Karpas-422 (cell line): ENCODE results near the genes GABARAPL1 and KLRC2.

- PRO-cap, result no peak
- RAMPAGE, long total RNA, result no peak
These were observed 49.6 kb downstream of the A2M start for GRCh38 chr12:9065897-9066683.

DNA sequence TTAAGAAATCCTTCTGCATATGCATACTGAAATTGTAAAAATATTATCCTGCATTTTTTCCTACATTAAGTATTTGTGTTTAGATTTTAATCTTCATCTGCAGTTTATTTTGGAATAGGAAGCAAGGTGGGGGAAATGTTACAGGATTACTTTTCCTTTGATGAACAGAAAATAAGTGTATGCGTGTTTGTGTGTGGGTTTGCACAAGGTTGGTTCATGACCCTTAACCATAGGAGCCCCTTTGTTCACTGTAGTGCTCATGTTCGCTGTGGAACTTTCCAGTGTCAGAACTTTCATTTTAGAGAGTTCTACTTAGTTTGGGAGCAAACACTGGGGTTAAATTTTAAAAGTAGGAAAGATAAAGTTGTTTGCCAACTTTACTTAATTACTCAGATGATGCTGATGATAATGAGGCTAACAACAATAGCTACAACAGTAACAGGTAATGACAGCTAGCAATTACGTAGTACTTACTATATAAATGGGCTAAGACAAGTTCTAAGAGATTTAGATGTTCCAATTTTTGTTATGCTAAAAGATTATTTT is 6.5 kb upstream of the A2M start:
- PRO-cap, result no peak
- RAMPAGE, long total RNA, result no peak

DNA sequence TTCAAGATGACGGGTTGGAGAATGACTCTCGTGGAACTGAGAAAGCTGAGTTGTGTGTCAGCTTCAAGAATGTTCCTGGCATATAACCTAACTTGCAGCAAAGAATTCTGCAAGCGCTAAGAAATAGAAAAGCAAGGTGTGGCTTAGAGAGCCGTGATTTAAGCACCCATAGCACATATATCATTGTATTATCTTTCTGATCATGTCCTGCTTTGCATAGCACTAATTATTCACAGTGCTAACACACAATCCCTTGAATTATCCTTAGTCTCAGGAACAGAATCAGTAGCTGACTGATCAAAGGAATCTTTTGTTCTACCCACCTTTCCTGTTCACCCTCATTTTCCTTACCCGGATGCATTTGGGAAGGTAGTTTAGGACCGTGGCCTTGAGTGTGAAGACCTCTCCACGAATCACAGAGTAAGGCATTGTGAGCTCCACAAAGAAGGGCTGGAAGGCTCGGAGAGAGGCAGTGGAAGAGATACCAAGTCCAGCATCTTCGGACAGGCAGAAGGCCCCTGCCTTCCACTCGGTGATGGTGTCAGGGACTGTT is 43.3 kb downstream of the PZP start:
- PRO-cap, result no peak
- RAMPAGE, long total RNA, result no peak

DNA sequence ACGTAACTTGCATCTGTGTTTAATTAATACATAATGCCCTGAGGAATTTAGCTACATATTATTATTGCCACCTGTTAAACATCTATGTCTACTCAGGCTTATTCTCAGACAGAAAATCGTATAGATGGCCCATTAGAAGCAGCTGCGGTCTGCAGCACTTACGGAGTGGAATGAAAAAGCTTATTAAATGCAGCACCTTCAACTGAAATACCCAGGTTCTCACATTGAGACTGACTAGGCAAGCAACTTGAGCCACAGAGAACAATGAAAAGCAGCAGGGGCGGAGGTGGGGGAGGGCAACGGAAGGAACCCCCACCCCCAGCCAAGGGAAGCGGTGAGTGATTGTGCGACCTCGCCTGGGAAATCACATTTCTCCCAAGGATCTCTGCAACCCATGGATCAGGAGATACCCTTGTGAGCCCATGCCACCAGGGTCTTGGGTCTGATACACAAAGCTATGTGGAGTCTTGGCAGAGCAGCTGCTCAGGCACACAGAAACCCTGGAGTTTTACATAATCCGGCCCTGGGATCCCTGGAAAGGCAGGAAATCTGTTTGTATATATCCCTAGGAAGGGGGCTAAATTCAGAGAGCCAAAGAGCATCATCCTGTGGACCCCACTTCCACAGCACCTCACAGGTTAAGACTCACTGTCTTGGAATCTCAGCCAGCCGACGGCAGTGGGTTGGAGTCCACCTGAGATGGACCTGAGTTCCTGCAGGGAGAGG is 38.1 kb downstream of the PZP start:
- PRO-cap, result no peak
- RAMPAGE, long total RNA, result no peak

GRCh38 chr12:9647787-9648780 is 21.4 kb upstream of the CLEC2D start:
- PRO-cap, result no peak
- RAMPAGE, long total RNA, result no peak

GRCh38 chr12:9649481-9650027 is 20.0 kb upstream of the CLEC2D start:
- PRO-cap, result bidirectional peak, plus-strand start at chr12:9649830, minus-strand start at chr12:9649625
- RAMPAGE, long total RNA, result no peak

DNA sequence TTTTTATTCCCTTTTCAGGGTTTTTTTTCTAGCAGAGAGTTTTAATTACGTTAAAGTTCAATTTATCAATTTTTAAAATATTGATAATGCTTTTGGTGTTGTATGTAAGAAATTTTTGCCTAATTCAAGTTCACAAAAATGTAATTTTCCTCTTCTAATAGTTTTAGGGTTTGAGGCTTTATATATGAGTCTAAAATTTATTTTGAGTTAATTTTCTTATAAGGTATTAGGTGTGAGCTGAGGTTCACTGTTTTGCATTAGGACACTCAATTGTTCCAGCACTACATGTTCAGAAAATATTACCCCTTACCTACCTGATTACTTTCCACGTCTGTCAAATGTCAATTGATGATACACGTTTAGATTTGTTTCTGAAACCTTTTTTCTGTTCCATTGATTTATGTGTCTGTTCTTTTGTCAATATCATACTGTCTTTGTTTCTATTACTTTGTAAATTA is 17.4 kb upstream of the CLEC2D start:
- PRO-cap, result no peak
- RAMPAGE, long total RNA, result no peak

- PRO-cap, result no peak
- RAMPAGE, long total RNA, result no peak
These were observed 2.4 kb downstream of the CLEC2D start for GRCh38 chr12:9671986-9672225.

DNA sequence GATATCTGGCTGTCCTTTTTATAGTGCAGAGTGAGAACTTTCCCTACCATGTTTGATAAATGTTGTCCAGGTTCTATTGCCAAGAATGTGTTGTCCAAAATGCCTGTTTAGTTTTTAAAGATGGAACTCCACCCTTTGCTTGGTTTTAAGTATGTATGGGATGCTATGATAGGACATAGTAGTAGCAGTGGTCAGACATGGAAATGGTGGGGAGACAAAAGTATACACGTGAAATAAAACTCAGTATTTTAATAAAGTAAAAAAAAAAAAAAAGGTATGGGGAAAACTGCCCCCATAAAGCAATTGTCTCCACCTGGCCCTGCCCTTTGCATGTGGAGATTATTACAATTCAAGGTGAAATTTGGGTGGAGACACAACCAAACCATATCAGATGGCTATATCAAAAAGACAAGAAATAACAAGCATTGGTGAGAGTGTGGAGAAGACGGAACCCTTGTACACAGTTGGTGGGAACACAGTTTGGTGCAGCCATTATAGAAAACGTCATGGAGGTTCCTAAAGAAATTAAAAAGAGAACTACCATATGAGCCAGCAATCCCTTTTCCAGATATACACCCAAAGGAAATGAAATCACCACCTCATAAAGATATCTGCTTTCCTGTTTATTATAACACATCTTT is 26.9 kb downstream of the CLEC2D start:
- PRO-cap, result no peak
- RAMPAGE, long total RNA, result no peak

GRCh38 chr12:9739695-9740432 is 20.8 kb downstream of the CD69 start:
- PRO-cap, result no peak
- RAMPAGE, long total RNA, result no peak

- PRO-cap, result no peak
- RAMPAGE, long total RNA, result no peak
These were observed 7.2 kb downstream of the CD69 start for GRCh38 chr12:9753156-9754170.

- PRO-cap, result no peak
- RAMPAGE, long total RNA, result no peak
These were observed 726 bp upstream of the CD69 start for GRCh38 chr12:9761277-9761977.

DNA sequence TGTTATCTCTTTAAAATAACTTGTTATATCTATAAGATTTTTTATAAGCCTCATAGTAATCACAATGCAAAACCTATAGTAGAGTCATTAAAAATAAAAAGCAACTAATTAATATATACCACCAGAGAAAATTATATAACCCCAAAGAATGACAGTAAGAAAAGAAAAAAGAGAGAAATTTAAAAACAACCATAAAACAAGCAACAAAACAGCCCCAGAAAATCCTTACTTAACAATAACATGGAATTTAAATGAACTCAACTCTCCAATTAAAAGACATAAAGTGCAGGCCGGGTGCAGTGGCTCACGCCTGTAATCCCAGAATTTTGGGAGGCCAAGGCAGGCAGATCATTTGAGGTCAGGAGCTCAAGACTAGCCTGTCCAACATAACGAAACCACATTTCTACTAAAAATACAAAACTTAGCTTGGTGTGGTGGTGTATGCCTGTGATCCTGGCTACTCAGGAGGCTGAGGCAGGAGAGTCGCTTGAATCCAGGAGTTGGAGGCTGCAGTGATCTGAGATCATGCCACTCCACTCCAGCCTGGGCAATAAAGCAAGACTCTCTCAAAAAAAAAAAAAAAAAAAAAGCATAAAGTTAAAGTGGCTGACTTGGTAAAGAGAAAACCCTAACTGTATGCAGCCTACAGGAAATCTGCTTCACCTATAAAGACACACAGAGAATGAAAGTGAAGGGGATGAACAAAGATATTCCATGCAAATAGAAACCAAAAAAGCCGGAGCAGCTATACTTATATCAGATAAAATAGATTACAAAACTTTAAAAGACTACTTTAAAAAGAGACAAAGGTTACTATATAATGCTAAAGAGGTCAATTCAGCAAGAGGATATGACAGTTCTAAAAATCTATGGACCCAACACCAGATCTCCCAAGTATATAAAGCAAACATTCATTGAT is 4.3 kb downstream of the CLEC2B start:
- PRO-cap, result no peak
- RAMPAGE, long total RNA, result no peak

DNA sequence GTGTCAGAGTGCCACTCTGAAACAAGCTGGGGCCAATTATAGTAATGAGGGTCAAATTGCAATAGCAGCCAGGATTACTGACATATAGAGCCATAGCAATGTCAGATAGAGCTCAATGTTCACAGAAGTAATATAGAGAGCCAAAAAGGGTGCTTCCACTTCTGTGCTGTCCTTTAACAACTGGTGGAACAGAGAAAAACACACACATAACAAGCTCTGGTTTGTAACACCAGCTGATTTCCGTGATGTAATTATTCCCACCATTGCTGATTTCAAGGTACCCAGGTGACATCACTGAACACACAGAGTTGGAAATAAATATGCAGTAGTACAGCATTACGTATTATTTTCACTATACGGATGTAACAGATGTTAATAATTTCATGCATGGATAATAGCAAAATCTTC is 3.0 kb upstream of the CLEC2B start:
- PRO-cap, result no peak
- RAMPAGE, long total RNA, result no peak

DNA sequence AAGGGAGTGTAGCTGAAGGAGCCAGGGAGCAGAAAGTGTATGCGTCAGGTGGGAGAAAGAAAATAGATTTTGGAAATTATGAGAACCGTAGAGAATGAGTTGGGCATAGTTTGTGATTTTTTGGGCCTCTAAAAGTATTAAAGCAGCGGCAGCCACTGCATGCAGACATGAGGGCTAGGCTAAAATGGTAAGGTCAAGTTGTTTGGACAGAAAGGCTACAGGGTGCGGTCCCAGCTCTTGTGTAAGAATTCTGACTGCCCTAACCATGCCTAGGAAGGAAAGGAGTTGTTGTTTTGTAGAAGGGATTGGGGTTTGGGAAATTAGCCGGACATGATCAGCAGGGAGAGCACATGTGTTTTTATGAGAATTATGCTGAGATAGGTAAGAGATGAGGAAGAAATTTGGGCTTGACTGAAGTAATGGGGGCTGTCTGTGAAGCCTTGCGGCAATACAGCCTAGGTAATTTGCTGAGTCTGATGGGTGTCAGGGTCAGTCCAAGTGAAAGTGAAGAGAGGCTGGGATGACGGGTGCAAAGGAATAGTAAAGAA is 6.1 kb upstream of the CLEC12A start:
- PRO-cap, result no peak
- RAMPAGE, long total RNA, result no peak

GRCh38 chr12:10166636-10167410 is 5.1 kb downstream of the OLR1 start:
- PRO-cap, result no peak
- RAMPAGE, long total RNA, result no peak

GRCh38 chr12:10212651-10213139 is at the start of gene GABARAPL1:
Gene GABARAPL1, plus strand, starts transcription at chr12:10212877.
- PRO-cap, result no peak
- RAMPAGE, long total RNA, result no peak

DNA sequence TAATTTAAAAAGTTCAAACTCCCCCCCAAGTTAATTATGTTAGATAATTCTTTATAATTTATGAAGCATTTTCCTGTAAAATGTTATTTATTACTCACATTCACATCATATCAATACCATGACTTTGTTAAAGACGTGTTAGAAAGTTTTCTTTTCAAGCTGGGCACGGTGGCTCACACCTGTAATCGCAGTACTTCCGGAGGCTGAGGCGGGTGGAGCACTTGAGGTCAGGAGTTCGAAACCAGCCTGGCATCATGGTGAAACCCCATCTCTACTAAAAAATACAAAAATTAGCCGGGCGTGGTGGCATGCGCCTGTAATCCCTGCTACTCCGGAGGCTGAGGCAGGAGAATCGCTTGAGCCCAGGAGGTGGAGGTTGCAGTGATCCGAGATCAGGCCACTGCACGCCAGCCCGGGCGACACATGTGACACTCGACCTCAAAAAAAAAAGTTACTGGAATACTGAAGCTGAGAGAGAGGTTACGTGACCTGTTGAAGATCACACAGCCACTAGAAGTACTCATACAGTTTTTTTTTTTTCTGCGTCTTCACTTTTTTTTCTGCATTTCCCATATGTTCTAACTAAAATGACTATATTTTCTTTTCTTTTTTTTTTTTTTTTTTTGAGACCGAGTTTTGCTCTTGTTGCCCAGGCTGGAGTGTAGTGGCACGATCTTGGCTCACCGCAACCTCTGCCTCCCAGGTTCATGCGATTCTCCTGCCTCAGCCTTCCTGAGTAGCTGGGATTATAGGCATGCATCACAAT is 3.4 kb downstream of the GABARAPL1 start:
- PRO-cap, result no peak
- RAMPAGE, long total RNA, result no peak

DNA sequence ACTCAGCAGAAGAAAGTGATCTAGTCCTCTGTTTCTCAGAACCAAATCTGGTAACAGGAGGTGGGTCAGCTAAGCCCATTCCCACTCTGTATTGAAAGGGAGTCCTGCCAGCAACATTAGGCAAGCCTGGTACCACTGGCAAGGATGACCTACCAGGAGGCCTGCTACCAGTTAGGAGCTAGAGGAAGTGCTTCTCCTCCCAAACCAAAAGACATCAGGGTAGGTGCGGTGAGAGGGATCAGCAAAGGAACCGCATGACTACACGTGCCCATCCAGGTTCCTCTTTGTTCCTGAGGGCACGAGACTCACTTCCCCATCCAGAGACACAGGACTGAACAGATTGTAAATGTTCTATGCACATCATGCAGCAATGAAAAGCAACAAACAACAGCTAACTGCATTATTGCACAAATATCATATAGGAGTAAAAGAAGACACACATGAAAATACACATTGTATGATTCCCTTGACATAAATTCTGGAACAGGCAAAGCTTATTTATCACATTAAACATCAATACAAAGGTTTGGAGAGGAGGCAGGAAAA is 2.8 kb downstream of the KLRC4 start:
- PRO-cap, result no peak
- RAMPAGE, long total RNA, result no peak

- PRO-cap, result no peak
- RAMPAGE, long total RNA, result no peak
These were observed at the start of gene KLRC2 for GRCh38 chr12:10435672-10436234. Gene KLRC2, minus strand, starts transcription at chr12:10436010.